ENCODE measurements around the gene ENOX2.

DNA sequence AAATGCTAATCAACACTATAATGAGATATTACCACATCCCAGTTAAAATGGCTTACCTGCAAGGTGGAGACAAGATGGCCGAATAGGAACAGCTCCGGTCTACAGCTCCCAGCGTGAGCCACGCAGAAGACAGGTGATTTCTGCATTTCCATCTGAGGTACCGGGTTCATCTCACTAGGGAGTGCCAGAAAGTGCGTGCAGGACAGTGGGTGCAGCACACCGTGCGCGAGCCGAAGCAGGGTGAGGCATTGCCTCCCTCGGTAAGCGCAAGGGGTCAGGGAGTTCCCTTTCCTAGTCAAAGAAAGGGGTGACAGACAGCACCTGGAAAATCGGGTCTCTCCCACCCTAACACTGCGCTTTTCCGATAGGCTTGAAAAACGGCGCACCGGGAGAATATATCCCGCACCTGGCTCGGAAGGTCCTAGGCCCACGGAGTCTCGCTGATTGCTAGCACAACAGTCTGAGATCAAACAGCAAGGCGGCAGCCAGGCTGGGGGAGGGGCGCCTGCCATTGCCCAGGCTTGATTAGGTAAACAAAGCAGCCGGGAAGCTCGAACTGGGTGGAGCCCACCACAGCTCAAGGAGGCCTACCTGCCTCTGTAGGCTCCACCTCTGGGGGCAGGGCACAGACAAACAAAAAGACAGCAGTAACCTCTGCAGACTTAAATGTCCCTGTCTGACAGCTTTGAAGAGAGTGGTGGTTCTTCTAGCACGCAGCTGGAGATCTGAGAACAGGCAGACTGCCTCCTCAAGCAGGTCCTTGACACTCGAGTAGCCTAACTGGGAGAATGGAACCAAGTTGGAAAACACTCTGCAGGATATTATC, 92.5 kb downstream of the DCAF12L1 start:
- PRO-cap = no peak

GRCh38 chrX:126472854-126473259, 79.8 kb downstream of the DCAF12L1 start:
- PRO-cap = no peak

DNA sequence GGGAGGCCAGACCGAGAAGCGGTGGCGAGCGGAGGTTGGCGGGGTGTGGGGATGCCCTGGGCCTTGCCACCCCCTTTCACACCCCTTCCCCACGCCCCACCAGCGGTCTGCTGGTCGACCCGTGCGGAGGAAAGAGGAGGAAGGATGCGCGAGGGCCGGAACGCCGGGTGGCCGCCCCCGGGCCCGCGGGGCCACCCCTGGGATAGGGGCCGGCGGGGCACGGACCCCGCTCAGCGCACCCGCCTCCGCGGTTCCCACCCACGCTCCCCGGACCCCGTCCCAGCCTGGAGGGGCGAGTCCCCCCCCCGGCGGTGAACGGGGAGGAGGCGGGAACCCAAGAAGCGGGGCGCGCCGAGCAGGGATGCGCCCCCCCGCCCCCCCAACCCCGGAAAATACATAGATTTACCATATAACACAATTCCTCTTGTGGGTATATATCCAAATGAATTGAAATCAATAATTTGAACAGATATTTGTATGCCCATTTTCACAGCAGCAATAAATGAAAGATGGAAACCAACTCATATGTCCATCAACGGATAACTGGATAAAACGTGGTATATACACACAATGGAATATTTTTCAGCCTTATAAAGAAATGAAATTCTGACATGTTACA, 28.4 kb upstream of the DCAF12L1 start:
- PRO-cap = no peak

DNA sequence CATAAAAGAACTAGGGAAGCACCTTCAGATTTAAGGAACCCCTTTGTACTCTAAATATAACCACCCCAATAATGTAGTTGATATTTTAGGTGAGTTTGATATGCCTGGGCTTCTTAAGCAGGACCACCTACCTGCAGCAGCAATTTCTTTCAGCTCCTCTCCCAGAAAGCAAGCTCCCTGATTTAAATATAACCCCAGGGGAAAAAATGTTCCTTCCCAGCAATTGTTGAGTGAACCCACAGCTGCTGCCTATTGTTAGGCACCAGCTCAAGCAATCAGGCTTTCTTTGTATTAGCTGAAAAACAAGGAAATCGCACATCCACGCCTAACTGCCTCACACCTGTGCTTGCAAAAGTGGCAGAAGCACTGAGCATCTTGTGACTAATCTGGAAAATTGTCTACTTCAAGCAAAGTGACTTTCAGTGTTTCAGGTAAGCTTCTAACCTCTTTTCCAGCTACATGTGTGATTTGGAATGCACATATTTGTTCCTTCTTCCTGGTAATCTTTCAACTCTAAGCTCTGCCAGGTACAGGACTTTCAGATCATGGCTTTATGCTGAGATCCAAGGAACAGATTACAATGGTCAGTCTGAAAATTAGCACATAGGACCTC, 432.2 kb downstream of the SMARCA1 start:
- PRO-cap = no peak

- PRO-cap = no peak
Measured at GRCh38 chrX:129539892-129540075, 275 bp upstream of the OCRL start.

DNA sequence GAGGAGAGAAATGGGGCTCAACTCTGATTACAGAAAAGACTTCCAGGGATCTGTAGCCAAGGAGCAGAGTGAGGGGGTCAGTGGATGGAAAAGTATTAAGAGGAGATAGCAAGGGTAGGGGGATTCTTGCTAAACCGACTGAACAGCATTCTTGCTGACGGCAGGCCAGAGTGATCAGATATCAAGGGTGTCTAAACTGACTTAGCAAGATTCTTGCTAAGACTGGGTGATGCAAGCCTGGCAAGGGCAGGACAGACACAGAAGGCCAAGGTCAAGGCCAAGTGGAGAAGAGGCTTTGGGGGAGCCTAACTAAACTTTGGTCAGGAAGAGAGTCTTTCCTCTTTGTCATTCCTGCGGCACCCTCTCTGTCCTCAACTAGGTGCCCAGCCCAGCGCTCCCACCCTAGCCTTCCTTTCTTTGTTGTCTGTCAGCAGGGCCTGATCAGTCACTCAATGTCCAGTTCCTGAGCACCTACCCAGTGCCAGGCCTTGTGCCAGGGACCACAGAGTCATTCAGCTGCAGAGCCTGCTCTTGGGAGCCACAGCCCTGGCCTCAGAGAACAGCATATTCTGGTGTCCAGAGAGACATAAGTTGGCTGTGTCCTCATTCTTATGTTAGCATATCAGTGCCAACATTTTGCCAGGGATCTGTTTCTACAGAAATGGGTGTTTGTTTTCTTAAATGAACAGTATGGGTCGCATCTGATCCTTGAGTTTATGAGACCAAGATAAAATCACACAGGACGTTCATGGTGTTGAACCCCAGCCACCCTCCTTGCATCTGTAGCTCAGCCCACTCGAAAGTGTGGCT, 965 bp downstream of the XPNPEP2 start:
- PRO-cap = no peak

GRCh38 chrX:129777784-129778065, 2.0 kb upstream of the SASH3 start:
- PRO-cap = no peak

GRCh38 chrX:129793318-129794126, 13.8 kb downstream of the SASH3 start:
- PRO-cap = no peak

GRCh38 chrX:129812654-129812901, 31.1 kb downstream of the ZDHHC9 start:
- PRO-cap = no peak

GRCh38 chrX:129842541-129843668, 781 bp downstream of the ZDHHC9 start:
- PRO-cap = no peak

GRCh38 chrX:129979939-129980375, 2.5 kb upstream of the BCORL1 start:
- PRO-cap = no peak

DNA sequence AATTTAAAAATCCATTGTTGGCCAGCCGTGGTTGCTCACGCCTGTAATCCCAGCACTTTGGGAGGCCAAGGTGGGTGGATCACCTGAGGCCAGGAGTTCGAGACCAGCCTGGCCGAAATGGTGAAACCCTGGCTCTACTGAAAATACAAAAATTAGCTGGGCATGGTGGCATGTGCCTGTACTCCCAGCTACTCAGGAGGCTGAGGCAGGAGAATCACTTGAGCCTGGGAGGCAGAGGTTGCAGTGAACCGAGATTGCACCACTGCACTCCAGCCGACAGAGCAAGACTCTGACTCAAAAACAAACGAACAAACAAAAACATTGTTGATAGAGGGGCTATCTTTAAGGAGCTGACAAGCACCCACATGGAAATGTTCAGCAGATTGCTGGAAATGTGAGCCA, 46.2 kb downstream of the ELF4 start:
- PRO-cap = no peak

DNA sequence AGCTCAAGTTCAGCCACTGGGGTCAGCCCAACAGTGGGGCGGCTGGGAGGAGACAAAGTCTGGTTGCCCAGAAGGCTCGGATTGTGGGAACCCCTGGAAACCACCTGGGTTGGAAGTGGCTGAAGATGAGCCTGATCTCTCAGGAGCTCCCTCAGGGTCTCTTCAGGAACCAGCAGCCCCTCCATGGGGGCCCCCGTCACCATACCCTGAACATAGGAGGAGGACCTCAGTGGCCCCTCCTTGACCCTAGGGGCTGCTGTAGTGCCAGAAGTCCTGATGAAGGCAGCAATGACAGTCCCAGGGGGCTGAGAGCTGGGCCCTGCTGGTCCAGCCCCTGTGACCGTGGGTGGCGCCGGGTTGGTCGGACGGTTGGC, 43.4 kb downstream of the ELF4 start:
- PRO-cap = no peak

GRCh38 chrX:130114294-130114667, 4.0 kb upstream of the ELF4 start:
- PRO-cap = no peak

- PRO-cap = no peak
Measured at GRCh38 chrX:130523748-130524659, 122.2 kb downstream of the RBMX2 start.

GRCh38 chrX:130902358-130903686, at the start of gene ENOX2:
TSS of gene ENOX2 (minus strand) at chrX:130903209.
- PRO-cap = unidirectional peak, plus-strand start at chrX:130902791; bidirectional peak, plus-strand start at chrX:130903000, minus-strand start at chrX:130902869; unidirectional peak, minus-strand start at chrX:130903209

DNA sequence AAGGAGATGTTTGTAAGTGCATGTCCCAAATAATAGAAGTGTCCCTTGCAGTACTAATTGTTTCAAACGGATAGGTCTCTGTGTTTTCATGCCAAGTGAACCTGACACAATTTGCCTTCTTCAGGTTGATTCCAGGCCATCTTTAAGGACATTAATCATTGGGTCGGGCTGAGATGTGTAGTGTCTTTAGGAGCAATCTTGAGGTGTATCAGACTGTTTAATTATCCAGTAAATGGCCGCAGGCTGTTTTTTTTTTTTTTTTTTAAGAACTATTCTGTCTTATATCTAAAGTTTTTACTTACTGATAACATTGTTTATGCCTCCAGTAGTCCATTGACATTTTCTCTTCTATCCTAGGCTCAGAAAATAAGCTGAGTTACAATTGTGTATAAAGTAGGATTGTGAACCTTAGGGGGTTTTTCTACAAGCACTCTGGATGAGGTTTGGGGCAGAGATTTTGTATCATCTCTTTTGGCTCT, 75.2 kb downstream of the IGSF1 start:
- PRO-cap = no peak

DNA sequence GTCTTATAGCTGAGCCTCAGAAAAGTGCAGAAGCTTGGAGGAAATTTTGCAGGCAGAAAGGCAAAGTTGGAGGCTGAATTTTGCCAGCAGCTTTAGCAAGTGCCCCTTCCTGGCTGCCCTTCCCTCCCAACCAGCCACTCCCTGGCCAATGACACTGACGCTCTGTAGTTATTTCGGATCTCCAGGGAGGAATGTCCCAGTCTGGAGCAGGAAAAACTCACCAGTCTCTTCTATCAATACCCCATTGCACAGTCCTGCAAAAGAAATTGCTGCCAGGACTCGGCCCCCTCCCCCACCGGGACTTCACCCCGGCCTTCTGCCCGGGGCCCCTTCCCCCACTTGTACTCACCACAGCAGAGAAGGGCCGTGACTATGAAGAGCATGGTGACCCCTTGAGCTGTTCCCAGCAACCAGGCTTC, 10.2 kb downstream of the IGSF1 start:
- PRO-cap = no peak

- PRO-cap = no peak
Measured at GRCh38 chrX:132281274-132281712, 62.0 kb upstream of the RAP2C start.

- PRO-cap = no peak
Measured at GRCh38 chrX:132411003-132411507, 77.8 kb downstream of the MBNL3 start.

Data from cardiac septum (tissue), 1 donor.